Pericardium (tissue), 1 donor: ENCODE measurements around a stretch of chr14.

- RRBS = 4% methylated on average over 1 of the region's 1 CpG
Measured at GRCh38 chr14:102918060-102918429, 4.4 kb upstream of the AMN start.

DNA sequence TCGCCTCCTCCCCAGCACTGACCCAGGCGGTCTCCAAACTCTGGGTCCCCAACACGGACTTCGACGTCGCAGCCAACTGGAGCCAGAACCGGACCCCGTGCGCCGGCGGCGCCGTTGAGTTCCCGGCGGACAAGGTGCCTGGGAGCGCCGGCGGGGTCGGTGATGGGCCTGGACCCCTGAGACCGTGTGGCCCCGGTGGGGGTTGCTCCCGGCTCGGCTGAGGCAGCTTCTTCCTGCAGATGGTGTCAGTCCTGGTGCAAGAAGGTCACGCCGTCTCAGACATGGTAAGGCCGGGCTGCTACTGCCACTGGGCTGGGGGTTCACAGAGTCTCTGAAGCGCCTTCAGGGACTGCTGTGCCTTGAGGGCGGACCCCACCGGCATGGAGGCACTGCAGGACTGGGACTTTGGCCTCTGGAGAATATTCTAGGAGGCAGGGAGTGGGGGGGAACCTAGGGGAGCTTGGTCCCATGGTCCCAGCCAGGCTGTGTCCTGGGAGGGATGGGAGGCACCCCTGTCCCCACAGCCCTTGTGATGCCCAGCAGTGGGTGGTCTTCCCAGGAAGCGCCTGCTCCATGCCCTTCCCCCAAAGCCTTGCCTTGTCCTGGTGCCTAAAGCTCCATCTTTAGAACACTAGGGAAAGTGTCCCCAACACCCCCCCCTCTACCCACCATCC lies 1.4 kb downstream of the AMN start:
- RRBS = 11% methylated on average over 17 of the region's 30 CpGs

GRCh38 chr14:102966242-102966457 lies 43.7 kb downstream of the AMN start:
- RRBS = no CpG with 5 or more reads among the region's 5 CpGs

GRCh38 chr14:103052292-103052819 lies 5.0 kb downstream of the CDC42BPB start:
- RRBS = no CpG with 5 or more reads among the region's 10 CpGs

DNA sequence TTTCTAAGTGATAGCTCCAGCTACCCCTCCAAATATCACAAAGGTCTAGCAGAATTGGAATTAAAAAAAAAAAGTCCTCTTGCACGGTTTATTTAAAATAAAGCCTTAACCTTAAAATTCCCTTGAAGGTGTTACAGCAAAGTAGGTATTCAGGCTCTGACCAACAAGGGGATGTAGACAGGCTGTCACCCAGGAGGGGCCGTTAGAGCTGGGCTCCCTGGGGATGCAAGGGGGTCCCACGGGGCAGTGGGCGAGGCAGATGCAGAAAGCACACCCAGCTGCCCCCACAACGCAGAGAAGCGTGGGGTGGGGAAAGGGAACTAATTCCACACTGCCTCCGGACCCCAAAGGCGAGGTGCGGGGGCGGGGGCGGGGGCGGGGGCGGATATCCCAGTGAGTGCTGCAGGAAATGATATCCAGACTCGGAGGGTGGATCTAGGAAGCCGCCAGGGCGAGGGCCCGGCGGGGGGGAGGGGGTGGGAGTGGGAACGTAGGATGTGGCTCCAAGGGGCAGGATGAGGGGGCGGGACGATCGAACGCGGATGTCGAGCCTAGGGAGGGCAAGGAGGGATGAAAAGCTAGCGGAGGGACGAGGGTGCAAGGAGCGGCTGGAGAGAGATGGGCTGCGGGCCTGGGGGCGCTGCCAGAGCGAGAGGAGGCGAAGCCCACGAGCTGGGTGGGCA lies 1.0 kb downstream of the CDC42BPB start:
- RRBS = no CpG with 5 or more reads among the region's 33 CpGs

DNA sequence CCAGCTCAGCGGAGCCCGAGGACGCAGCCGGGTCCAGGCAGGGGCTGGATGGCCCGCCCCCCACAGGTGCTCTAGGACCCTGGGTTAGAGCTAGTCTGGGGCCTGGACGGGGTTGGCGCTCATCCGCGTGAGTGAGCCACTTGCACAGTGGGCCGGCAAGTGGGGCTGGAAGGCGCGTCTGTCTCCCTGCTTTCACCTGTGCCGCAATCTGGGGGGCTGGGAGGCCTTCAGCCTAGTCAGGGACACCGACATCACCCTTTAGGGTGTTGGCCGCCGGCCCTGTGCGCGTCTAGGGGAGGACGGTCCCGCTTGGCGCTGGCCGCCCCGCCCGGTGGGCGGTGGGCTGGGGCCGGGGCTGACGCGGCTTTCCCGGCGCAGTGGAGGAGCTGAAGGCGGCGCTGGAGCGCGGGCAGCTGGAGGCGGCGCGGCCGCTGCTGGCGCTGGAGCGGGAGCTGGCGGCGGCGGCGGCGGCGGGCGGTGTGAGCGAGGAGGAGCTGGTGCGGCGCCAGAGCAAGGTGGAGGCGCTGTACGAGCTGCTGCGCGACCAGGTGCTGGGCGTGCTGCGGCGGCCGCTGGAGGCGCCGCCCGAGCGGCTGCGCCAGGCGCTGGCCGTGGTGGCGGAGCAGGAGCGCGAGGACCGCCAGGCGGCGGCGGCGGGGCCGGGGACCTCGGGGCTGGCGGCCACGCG lies 3.5 kb downstream of the TNFAIP2 start:
- RRBS = 8% methylated on average over 14 of the region's 78 CpGs

DNA sequence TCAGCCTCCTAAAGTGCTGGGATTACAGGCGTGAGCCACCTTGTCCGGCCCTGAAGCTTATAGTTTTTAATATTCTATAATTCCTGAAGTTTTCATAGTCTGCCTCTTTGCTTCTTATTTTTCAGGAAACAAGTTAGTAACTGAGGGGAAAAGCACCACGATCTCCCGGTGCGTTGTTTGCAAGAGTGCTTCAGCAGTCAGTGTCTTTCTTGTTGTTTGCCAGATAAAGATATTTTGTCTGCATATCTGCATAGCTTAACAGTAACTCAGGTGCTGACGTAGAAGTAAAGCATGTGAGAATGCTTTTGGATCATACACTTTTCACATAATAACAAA lies 85.1 kb downstream of the TNFAIP2 start:
- RRBS = 10% methylated on average over 1 of the region's 6 CpGs

DNA sequence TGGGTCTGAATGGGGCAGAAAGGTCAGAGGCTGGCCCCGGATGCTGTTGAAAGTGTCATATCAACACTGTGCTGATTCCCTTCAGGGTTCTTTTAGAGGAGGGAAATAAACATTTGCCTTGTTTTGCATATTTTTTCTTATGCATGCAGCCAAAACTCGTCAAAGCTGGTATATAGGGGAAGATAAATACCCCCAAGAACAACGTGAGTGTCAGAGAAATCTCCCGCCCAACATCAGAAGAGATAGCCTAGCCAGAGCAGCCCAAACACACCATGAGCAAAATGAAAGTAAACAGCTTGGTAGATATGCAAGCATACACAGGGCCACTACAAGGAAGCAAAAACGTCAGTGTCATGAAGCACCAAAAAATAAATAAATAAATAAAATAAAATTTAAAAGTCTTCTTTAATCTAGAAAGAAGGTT lies 22.1 kb downstream of the EIF5 start:
- RRBS = no CpG with 5 or more reads among the region's 5 CpGs

DNA sequence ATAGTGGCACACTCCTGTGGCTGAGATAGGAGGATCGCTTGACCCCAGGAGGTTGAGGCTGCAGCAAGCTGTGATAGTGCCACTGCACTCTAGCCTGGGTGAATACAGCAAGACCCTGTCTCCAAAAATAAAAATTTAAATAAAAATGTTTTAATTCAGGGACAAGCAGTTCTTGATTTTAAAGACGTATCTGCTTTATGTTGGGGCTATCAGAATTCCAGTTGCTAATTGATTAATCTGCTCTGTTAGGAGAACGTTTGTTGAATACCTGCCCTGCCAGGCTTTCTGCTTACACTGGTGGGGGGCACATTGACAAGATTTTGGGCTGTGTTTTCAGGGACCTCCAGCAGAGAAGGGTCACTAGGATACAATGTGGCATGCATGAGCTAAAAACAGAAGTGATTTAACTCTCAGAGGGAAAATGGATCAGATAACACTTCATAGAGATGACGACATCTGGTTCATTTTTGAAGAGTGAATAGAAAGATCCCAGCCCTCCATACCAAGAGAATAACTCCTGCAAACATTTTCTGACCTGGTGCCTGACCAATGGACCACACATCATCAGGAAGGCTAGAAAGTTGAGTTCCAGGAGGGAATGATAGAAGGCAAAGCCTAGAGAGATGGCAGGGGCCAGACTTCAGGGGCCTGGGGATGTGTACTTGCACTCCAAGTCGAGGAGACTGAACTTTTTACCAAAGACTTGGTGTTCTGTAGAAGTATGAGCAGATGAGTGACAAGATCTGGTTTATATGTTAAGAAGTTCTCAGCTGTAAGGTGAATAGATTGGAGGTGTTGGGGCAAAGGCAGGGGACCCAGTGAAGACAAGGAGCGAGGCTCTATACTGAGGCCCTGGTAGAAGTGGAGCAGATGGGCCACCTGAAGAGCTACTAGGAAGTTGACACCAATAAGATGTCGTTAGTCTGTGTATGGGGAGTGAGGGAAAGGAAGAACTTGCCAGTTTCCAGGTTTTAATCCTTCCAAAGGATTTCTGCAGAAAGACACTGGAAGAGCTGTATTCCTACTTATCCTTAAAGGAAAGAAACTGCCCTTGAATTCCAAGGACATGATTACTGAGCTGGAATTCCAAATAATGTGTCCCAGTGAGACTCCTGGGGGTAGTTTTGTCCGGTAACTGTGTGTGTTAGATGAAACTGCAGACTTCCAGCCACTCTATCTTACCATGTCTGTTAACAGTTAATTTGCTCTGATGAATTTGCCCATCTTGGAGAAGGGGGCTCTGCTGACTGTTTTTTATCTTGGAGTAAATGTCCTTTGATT lies 33.5 kb downstream of the CKB start:
- RRBS = no CpG with 5 or more reads among the region's 8 CpGs

GRCh38 chr14:103518543-103519091 lies 4.0 kb downstream of the CKB start:
- RRBS = no CpG with 5 or more reads among the region's 9 CpGs

GRCh38 chr14:103526692-103526927 lies 2.4 kb upstream of the TRMT61A start:
- RRBS = no CpG with 5 or more reads among the region's 3 CpGs

DNA sequence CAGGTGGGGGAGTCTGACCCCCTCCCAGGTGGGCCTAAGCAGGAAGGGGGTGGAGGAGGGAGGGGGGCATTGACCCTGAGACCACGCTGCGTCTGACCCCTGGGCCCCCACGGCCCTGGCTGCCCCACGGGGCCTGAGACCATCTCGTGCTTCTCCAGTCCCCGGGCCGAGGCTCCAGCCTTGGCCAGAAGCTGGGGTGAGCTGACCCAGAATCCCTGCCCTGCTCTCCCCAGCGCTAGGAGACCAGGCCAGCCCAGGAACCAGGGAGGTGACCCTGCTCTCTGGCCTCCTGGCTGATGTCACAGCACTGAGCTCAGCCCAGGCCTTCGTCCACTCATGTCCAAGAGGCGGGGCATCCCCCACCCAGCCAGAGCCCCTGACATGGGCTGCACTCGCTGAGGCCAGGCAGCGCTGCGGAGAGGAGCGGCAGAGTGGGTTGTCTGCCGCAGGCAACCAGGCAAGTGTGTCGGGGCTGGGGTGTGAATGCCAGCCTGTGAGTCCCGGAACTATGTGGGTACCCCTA lies 6.2 kb downstream of the TRMT61A start:
- RRBS = no CpG with 5 or more reads among the region's 17 CpGs

DNA sequence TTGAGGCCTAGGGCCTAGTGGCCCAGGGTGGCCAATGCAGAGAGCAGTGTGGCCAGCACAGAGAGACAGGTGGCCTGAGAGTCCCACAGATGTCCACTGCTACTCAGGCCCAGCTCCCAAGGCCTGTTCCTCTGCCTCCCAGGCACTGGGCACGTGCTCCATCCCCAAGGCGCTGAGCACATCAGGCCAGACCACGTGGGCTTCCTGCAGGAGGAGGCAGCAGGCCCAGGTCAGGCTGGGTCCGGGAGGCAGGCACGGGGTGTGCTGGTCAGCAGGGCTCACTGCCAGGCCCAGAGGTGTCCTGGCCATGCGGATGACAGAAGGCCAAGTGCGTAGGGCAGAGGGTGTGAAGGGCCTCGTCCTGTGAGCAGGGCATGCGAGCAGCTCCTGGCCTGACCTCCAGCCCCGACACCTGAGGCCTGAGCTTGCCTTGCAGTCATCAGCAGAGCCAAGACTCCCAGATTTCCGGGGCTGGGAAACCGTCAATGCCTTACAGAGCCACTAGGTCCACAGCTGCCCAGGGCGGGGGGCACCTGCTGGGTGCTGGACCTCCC lies 14.8 kb downstream of the TRMT61A start:
- RRBS = no CpG with 5 or more reads among the region's 13 CpGs

- RRBS = no CpG with 5 or more reads among the region's 15 CpGs
Measured at GRCh38 chr14:103561270-103561780, 1.1 kb downstream of the BAG5 start.

- RRBS = no CpG with 5 or more reads among the region's 3 CpGs
Measured at GRCh38 chr14:103675654-103675906, 39.7 kb downstream of the XRCC3 start.

DNA sequence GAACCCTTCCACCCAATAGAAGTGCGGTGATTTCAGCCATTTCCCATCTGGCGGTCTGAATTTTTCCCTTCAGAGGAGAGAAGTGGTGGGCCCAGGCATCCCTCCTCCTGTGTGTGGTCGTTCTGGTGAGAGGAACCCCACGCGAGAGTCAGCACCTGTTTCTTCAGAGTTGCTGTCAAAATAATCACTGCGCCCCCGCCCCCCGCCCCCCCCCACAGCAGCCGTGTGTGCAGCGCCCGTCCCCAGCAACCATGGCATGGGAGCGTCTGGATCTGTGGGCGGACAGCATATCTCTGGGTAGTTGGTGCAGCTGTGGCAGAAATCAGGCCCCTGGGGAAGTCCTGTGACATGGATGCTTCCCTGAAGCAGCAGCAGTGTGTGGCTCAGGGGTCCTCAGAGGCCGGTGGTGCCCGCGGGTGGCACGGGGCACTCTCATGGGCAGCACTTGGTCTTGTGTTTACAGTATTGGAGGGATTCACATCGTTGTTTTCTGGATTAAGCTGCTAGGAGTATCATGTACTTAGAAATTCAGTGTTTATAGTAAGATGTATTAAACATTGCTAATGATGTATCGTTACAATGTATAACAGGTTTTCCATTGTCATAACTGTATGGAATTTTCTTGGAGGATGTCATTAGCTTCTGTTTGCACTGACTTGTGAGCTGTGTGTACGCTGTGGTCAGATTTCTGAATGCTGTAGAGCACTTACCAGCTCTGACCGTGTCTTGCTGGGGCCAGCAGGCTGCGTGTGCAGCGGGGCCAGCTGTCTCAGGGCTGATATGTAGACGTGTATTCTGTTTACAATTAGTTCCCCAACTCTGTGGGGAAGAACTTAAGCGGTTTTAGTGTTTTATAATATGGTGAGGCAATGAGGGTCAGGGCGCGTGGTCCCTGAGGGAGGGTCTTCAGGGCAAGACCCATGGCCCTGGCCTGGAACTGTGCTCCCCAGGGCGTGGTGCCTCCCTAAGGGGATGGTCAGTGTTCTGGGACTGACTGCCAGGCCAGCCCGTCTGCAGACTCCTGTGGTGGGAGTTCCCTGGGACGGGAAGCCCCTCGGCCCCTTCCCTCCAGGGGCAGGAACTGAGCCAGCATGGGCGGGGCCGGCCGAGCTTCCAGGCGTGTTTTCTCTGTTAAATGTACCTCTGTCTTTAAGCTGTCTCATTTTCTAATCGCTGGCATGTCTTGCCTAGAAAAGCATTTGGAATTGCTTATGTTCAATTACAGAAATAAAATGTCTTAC lies 18.9 kb downstream of the XRCC3 start:
- RRBS = no CpG with 5 or more reads among the region's 36 CpGs

DNA sequence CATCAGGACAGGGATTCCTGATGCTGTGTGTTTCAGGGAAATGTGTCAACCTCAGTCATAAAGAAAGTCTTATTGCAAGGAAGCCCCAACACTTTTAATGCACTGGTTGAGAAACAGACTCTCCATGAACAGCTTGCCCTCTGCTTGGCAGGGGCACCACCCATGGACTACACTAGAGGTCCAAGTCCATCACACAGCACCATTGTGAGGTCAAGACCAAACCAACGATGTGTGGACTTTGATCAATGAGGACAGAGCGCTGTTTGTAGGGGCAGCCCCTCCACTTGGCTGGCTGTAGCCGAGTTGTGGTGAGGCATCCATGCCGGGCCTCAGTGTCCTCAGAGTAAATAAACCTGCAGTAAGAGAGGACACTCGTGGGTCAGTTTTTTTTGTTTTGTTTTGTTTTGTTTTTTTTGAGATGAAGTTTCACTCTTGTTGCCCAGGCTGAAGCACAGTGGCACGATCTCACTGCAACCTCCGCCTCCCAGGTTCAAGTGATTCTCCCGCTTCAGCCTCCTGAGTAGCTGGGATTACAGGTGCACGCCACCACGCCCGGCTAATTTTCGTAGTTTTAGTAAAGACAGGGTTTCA lies 29.9 kb downstream of the ZFYVE21 start:
- RRBS = no CpG with 5 or more reads among the region's 12 CpGs

DNA sequence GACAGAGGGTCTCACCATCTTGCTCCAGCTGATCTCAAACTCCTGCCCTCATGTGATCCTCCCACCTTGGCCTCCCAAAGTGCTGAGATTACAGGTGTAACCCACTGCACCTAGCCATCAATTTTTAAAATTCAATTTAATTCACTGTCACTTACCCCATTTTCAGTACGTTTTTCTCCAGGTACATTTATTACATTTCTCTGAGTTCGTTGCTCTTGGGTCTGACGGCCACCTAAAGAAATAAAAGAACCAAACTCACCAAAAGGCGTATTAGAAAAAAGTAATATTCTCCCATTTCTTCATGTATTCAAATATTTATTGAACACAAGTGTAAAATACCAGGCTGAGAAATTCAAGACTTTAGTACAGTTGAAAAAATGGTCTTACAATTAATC lies 63.0 kb downstream of the ZFYVE21 start:
- RRBS = no CpG with 5 or more reads among the region's 4 CpGs

DNA sequence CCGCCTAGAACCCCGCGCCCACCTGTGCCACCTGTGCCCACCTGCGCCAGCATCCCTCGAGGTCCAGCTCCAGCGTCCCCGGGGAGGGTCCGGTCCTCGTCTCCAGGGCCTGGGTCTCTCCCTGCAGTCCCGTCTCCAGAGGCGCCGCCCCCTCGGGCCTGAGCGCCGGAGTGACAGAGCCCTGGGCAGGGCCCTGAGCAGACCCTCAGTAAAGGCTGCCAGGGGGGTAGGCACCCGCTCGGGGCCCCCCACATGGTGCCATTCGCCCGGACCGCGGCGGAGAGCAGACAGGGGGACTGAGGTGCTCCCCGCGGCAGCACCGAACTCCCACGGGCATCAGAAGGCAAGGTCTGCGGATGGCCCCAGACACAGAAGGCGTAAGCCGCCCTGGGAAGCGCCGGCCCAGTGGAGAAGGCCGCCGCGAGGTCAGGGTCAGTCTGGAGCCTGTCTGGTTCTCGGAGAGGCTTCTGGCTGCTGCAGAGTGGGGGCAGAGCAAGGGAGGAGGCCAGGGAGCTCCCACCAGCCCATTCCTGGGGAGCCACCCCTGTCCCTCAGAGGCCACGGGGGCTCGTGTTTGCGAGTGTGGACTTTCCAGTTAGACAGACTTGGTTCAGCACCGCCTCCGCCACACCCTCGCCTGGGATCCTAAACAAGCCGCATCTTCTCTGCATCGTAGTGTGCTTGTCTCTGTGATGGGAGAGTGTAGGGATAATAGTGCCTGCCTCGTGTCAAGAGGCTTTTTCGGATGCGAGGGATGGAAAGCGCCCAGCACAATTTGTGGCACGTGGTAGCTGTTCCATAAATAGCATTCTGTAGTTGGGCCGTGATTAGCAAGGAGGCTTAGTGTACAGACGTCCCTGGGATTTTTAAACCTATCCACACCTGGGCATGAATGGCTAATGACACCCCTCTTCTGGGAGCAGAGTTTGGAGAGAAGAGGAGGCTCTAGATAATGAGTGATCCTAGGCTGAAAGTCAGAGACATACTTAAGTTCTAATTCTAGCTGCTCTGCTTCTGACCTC lies 1.2 kb upstream of the PPP1R13B start:
- RRBS = 11% methylated on average over 11 of the region's 50 CpGs

DNA sequence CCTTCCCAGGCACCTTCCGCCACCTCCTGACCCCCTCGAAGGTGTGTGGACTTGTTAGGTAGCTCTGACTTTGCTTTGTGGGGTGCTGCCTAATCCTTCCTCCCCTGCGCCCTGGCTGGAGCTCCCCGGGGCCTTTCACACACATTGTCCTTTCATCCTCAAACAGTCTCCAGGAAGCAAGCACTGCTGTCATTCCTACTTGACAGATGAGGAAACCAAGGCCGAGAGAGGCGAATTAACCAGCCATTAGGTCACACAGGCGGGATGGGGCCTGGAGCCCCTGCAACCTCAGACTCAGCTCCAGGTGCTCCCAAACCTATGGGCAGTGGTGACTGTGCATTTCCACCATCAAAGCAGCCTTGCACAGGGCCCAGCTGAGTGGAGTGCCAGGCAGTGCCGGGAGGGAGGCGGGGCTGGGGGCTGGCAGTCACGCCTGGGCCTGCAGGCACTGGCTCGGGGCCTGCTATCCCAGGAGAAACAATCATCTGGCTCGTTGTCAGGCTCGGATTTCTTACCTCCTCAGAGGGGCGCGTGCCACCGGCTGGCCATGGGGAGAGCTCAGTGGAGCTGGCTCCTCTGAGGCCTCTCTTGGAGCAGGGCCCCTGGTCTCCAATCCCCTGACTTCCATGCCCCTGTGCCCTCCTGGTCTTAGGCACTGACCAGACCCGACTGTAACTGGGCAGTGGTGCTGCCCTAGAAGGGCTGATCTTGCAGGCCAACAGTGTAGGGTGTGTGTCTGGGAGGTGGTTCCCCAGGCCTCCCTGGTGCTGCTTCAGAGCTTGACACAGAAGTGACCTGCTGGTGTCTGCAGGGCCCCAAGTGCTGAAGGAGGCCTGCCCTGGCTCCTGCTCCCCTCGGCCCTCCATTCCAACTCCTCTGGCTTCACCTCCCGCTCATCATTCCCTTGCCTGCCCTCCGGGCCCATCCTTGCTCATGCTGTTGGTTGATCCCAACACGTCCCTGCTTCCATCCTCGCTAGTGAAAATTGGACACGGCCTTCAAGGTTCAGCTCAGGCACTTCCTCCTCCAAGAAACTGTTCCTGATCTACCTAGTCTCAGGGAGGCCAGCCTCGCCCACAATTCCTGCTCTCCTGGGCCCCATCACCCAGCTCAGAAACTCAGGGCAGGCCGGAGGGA lies 20.2 kb upstream of the PPP1R13B start:
- RRBS = no CpG with 5 or more reads among the region's 25 CpGs